Measurements from ENCODE around the genes SPRYD3, IGFBP6 and MYG1.

DNA sequence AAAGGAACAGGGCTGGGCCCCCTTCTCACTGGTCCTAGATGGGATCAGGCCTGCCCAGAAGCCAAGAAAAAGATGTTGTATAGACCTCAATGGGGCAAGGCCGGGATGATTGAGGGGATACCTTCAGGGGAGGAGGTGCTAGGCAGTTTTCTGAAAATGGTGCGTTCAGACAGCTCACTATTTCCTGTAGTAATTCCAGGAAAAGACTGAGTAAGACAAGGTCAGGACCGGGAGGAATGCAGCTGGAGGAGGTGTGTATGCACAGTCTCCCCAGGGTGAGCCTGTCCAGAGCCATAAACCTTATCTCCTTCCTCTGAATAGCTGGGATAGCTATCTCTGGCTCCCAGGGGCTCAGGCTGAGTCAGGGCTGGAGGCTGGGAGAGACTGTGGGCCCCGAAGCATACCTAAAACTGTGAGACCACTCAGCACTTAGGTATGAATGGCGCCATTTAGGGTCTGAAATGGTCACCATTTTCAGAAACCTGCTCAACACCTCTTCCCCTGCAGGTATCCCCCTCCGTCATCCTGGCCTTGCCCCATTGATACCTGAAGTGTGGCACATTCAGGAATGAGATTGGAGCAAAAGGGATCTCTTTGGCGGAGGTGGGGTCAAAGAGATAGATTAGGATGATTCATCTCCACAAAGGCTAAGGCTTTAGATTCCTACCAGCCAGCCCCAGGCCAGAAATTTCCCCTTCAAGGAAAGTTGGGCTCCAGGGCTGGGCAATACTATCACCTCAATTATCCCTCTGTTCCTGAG is 20.3 kb upstream of the KRT8 start:
- RAMPAGE, long total RNA, result no peak
- RRBS, result no CpG with 5 or more reads among the region's 7 CpGs

GRCh38 chr12:53016497-53016696 is 10.1 kb downstream of the EIF4B start:
- RAMPAGE, long total RNA, result no peak
- RRBS, result no CpG with 5 or more reads among the region's 3 CpGs

- RAMPAGE, long total RNA, result no peak
- RRBS, result no CpG with 5 or more reads among the region's 22 CpGs
Observed at GRCh38 chr12:53018711-53019356, 12.6 kb downstream of the EIF4B start.

DNA sequence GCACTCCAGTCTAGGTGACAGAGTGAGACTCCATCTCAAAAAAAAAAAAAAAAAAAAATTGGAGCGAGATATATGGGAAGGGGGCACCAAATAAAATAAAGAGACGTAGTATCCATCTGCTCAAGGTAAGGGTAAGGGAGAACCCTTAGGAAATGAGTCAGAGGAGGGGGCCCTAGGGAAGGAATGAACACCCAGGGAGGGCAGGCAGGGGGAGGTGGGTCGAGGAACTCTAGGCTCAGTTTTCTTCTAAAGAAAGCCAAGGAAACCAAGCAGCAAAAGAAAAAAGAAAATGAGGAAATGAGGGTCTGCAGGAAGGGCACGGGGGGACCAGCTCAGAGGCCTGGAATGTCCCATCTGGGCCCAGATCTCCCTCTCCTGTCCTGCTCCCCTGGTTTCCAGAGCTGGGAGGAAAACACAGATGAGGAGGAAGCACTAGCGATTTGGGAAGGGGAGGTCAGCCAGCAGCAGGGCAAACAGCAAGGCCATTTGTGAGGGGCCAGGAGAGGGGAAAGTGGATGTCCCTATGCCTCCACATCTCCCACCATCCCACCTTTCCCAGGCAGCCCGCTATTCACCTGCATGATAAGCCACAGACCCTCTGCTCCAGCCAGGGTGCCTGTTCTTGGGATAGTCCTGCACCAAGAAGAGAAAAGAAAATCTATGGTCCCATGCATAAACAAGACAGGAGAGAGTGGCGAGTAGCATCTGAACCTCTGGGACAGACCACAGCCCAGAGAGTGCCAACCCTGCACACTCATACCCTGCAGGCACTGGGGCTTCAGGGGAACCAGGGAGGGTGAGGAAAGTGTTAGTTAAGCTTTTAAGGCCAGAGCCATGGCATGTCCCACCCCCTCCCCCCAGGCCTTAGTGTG is 11.9 kb downstream of the SPRYD3 start:
- RAMPAGE, long total RNA, result no peak
- RRBS, result no CpG with 5 or more reads among the region's 7 CpGs

DNA sequence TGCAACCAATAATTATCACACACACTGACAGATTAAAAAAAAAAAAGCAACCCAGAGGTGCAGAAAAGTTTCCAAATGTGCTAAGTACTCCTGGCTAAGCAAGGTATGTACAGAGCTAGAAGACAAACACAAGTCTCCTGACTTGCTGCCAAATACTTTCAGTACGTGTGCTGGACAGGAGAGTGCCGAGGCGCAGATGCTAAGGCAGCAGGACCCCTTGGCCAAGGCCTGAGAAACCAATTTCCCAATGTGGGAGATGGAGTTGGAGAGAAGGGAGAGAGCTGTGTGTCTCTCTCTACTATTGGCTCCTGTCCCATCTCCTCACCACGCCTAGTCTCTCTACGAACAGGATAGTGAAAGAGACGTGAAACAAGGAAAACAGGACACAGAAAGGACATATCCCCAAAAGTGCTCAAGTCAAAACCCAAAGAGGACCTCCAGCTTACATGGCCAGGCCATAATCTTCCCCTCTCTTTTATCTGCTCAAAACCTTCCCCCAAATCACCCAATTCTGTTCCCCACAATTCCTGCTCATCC is 5.3 kb downstream of the SPRYD3 start:
- RAMPAGE, long total RNA, result no peak
- RRBS, result no CpG with 5 or more reads among the region's 6 CpGs

DNA sequence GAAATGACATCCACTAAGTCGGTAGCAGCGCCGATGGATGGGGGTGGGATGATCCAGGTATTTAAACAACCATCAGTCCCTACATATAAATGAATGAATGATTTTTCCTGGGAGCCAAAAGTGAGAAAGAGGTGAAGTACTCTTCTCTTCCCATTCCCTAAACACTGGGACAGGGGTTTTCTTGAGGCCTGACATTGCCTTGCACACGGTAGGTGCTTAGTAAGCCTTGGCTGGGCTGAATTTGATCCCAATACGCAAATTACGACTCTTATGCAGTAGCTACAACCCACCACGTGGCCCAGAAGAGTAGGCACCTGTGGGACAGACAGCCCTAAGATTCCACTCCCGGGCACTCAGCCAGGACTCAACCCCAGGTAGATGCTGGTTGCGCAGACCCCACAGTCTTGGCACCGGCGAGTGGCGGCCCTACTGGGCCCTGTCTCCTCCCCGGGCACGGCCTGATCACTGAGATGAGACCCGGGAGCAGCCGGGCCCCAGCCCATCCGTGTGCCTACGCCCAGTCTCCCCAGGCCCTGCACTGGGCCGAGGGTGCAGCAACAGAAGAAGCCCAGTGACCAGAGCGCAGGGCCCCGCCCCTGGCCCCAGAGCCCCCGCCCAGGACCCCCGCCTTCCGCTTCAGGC is 449 bp downstream of the SPRYD3 start:
- RAMPAGE, long total RNA, result no peak
- RRBS, result 9% methylated on average over 3 of the region's 24 CpGs

DNA sequence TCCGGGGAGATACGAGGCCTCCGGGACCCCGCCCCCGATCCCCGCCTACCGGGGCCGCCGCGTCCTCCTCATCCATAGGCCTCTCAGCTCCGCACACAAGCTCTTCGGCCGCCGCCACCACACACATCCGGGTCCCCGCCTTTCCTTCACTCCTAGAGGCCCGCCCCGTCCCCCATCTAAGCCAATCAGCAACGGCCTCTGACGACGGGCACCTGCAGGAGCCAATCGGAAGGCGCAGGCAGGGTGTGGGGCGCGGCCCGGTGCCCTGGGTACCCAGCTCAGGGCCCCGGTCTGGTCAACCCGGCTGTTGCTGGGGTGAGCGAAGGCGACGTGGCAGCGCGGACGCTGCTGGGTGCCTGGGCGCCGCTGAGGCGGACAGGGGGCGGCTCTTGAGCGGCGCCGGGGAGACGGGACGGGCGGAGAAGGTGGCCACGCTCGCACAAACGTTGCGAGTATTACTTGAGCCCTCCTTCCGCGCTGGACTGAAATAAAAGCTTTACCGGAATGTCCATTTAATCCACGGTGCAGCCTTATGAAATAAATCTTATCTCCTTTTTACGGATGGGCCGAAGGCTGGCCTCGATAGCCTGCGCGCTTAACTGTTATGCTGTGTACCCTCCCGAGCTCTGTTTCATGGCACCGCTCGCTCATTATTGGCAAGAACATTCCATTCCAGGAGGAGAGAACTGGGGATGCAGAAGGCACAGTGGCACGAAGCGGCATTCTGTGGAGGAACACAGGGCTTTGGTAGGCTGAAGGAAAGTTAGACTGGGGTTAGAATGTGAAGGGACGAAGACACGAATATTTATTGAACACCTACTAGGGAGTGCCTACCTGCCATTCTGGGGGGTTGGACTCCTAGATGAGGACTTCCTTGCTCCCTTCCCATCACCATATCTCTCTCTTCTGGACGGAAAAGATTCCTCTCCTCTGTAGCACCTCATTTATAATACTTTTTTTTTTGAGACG is at the start of gene SPRYD3:
TSS of gene SPRYD3 (minus strand) at position 129 of the 969 bp plus-strand sequence.
- RAMPAGE, long total RNA, result start-site peak on the minus strand centred at position 117 of the sequence, 64 bp wide, 52 and 64 reads in 2 replicates; start-site peak on the plus strand centred at position 308 of the sequence, 29 bp wide, 17 and 21 reads in 2 replicates
- RRBS, result 1% methylated on average over 24 of the region's 66 CpGs

DNA sequence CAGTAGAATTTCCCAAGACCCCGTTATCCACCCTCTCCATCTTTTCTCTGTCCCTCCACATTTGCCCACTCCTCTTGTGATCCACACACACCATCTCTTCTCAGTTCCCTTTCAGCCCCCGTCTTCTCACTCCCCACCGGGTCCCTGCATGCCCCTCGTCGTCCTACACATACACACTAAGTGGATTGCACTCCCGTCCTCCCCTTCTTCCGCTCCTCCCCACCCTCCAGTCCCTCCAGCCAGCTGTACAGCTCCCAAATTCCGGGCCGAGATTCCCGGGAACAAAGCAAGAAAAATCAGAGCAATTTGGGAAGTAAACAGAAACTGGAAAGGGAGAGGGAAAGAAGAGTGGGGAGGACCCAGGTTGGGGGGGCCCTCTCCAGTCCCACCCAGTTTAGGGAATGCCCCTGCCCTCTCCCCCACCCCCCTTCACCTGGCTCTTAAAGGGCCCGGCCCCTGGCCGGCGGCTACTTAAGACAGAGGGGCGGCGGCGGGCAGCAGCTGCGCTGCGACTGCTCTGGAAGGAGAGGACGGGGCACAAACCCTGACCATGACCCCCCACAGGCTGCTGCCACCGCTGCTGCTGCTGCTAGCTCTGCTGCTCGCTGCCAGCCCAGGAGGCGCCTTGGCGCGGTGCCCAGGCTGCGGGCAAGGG is at the start of gene IGFBP6:
TSS of gene IGFBP6 (plus strand) at position 500 of the 655 bp plus-strand sequence.
- RAMPAGE, long total RNA, result start-site peak on the plus strand centred at position 488 of the sequence, 37 bp wide, 1,375 and 5,736 reads in 2 replicates
- RRBS, result no CpG with 5 or more reads among the region's 25 CpGs

GRCh38 chr12:53180962-53181176 is 144 bp upstream of the CSAD start:
- RAMPAGE, long total RNA, result no peak
- RRBS, result 2% methylated on average over 24 of the region's 32 CpGs

- RAMPAGE, long total RNA, result no peak
- RRBS, result no CpG with 5 or more reads among the region's 12 CpGs
Observed at GRCh38 chr12:53189257-53190315, 8.9 kb upstream of the CSAD start.

GRCh38 chr12:53220793-53221462 is 11.1 kb downstream of the RARG start:
- RAMPAGE, long total RNA, result no peak
- RRBS, result under 1% methylated on average over 10 of the region's 60 CpGs

DNA sequence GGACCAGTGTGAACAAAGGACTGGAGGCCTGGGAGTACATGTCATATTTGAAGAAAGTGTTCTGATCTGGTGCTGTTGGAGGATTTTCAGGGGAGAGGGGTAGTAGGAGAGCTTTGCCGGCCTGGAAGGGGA is 205 bp upstream of the ENSG00000283536 start:
- RAMPAGE, long total RNA, result no peak
- RRBS, result no CpG with 5 or more reads among the region's 1 CpG

DNA sequence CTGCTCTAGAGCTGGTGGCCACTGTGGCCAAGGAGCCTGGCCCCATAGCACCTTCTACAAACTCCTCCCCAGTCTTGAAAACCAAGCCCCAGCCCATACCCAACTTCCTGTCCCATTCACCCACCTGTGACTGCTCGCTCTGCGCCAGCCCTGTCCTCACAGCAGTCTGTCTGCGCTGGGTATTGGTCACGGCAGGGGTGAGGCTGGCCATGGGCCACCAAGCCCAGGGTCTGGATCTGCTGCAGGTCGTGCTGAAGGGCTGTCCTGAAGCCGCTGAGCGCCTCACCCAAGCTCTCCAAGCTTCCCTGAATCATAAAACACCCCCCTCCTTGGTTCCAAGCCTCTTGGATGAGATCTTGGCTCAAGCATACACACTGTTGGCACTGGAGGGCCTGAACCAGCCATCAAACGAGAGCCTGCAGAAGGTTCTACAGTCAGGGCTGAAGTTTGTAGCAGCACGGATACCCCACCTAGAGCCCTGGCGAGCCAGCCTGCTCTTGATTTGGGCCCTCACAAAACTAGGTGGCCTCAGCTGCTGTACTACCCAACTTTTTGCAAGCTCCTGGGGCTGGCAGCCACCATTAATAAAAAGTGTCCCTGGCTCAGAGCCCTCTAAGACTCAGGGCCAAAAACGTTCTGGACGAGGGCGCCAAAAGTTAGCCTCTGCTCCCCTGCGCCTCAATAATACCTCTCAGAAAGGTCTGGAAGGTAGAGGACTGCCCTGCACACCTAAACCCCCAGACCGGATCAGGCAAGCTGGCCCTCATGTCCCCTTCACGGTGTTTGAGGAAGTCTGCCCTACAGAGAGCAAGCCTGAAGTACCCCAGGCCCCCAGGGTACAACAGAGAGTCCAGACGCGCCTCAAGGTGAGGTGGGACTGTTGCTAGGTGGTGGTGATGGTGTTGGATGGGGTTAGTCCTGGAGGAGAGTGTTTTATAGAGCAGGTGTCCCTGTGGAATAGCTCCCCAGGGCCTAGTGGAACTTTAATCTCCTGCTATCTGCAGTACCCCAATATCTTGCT is 9.0 kb upstream of the PFDN5 start:
- RAMPAGE, long total RNA, result no peak
- RRBS, result no CpG with 5 or more reads among the region's 18 CpGs

DNA sequence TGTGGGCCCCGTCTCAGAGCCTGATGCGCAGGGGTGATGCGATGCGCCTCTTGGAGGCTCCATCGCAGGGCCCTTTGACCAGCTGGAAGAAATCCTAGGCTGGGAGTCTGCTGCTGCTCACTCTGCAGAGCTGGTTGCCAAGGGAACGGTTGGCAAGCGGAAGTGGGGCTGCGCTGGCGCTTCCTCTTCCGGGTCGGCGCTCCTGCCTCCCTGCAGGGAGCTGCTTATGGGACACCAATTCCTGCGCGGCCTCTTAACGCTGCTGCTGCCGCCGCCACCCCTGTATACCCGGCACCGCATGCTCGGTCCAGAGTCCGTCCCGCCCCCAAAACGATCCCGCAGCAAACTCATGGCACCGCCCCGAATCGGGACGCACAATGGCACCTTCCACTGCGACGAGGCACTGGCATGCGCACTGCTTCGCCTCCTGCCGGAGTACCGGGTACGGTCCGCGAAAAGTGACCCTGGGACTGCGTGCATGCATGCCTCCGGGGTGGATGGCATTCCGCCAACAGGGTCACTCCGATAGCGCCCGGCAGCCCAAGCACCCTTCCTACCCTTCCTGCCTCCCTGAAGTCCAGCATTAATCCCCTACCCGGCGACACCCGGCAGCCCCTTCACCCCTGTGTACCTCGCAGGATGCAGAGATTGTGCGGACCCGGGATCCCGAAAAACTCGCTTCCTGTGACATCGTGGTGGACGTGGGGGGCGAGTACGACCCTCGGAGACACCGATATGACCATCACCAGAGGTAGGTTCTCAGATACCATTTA is at the start of gene MYG1:
TSS of gene MYG1 (plus strand) at position 184 of the 773 bp plus-strand sequence.
- RAMPAGE, long total RNA, result start-site peak on the plus strand centred at position 217 of the sequence, 69 bp wide, 367 and 231 reads in 2 replicates
- RRBS, result 2% methylated on average over 22 of the region's 57 CpGs

DNA sequence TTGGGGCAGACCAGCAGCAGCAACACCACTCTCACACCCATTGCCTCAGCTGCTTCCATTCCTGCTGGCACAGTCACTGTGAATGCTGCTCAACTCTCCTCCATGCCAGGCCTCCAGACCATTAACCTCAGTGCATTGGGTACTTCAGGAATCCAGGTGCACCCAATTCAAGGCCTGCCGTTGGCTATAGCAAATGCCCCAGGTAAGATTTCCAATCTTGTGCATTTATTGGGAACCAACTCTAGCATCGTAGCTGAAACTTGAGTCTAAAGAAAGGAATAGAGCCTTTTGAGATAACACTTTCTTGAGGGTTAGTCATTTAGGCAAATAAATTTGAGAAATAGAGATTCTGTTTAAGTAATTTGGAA is 3.4 kb downstream of the SP1 start:
- RAMPAGE, long total RNA, result no peak
- RRBS, result no CpG with 5 or more reads among the region's 2 CpGs

- RAMPAGE, long total RNA, result no peak
- RRBS, result no CpG with 5 or more reads among the region's 7 CpGs
Observed at GRCh38 chr12:53455748-53456278, 3.9 kb downstream of the PCBP2 start.

DNA sequence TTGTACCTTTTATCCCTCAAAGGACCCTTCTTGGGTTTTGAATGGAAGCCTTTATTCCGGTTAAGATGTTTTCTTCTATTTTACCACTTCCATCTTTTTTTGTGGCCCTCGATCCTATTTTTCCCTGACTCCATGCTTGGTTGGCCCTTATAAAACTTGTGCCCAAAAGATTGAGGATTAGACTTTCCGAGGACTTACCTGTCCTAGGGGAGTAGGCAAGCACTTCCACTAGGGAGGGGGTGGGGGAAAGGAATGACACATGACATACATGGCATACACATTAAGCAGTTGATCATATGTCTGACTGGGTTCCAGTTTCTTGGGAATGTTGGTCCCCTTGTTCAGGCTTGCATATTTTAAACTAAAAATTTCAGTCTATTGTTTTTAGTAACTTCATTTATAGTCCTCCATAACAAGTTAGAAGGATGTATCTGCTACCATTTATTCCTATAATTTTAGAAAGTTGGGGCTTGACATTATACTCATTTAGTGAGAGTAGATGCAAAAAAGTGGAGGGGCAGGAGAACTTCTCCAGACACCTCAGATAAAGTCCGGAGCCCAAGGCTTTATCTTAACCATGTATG is 19.3 kb downstream of the MAP3K12 start:
- RAMPAGE, long total RNA, result no peak
- RRBS, result no CpG with 5 or more reads among the region's 4 CpGs

- RAMPAGE, long total RNA, result no peak
- RRBS, result 68% methylated on average over 2 of the region's 25 CpGs
Observed at GRCh38 chr12:53482122-53483221, 16.8 kb downstream of the MAP3K12 start.

- RAMPAGE, long total RNA, result no peak
- RRBS, result no CpG with 5 or more reads among the region's 3 CpGs
Observed at GRCh38 chr12:53513621-53514075, 6.4 kb upstream of the NPFF start.

DNA sequence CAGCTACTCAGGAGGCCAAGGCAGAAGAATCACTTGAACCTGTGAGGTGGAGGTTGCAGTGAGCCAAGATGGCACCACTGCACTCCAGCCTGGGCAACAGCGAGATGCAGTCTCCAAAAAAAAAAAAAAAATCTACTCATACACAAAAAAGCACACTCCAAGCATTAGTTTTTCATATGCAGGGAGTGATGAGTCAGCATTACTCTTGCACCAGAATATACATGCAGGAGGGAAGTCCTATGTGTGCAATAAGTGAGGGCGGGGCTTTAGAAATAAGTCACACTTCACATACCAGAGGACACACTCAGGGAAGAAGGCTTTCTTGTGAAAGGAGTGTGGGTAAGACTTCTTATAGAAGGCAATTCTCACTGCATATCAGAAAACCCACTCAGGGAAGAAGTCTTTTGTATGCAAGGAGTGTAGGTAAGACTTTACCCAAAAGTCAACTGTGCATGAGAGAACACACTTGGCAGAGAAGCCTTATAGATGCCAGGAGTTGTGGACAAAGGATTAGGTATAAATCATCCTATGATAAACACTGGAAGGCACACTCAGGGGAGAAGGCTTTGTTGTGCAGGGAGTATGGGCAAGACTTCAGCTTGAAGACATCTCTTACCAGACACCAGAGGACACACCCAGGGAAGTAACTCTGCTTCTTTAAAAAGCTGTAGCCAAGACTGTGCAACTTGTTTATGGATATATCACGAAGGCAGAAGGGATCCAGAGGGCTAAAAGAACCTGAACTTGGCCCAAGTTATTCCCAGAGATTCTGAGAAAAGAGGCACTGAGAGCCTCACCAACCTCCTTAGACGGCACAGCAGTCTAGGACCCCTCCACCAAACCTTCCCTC is 50.5 kb downstream of the ATF7 start:
- RAMPAGE, long total RNA, result no peak
- RRBS, result no CpG with 5 or more reads among the region's 4 CpGs